ENCODE results near the genes ASIC3 and CDK5.

DNA sequence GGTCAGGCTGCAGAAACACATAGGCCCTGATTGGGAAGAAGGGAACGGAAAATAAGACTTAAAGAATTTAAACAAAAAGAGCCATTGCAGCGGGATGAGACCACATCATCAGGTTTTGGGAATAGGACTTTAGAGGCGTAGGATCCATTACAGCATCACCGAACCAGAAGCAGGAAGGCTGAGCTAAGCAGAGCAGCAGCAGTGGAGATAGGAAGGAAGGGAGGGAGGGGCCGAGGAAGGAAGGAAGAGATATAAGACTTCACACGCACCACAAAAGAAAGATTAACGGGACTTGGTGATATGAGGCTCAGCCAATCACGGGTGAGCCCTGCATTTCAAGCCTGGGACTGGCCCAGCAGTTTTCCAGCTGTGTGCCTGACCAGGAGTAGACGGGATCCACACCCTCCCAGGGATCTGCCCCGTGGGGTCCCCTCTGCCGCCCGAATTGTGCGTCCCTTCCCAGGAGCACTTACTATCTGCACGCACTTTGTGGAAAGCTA, 16.2 kb downstream of the ATG9B start:
- RRBS, 2 experiments = no CpG with 5 or more reads among the region's 14 CpGs

DNA sequence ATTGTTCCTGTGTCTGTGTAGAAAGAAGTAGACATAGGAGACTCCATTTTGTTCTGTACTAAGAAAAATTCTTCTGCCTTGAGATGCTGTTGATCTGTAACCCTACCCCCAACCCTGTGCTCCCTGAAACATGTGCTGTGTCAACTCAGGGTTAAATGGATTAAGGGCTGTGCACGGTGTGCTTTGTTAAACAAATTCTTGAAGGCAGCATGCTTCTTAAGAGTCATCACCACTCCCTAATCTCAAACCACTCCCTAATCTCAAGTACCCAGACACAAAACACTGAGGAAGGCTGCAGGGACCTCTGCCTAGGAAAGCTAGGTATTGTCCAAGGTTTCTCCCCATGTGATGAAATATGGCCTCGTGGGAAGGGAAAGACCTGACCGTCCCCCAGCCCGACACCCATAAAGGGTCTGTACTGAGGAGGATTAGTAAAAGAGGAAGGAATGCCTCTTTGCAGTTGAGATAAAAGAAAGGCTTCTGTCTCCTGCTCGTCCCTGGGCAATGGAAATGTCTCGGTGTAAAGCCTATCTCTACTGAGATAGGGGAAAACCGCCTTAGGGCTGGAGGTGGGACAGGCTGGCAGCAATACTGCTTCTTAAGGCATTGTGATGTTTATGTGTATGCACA, 1.1 kb upstream of the ABCB8 start:
- RRBS, 2 experiments = no CpG with 5 or more reads among the region's 7 CpGs

DNA sequence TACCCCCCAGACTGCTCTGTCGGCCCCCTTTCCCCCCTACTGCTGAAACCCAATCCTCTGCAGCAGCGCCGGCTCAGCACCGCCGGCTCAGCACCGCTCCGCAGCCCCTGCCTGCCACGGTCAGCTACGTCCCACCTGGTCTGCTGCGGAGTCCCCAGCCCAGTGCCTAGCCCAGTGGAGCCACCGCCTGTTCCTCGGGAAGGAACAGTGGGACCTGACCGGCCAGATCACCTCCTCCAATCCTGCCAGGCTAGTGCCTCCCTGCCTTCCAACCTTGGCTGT, at the start of gene ASIC3:
ASIC3 (plus strand) TSS at position 56 of the 282 bp plus-strand sequence.
- RRBS, 2 experiments = no CpG with 5 or more reads among the region's 13 CpGs

DNA sequence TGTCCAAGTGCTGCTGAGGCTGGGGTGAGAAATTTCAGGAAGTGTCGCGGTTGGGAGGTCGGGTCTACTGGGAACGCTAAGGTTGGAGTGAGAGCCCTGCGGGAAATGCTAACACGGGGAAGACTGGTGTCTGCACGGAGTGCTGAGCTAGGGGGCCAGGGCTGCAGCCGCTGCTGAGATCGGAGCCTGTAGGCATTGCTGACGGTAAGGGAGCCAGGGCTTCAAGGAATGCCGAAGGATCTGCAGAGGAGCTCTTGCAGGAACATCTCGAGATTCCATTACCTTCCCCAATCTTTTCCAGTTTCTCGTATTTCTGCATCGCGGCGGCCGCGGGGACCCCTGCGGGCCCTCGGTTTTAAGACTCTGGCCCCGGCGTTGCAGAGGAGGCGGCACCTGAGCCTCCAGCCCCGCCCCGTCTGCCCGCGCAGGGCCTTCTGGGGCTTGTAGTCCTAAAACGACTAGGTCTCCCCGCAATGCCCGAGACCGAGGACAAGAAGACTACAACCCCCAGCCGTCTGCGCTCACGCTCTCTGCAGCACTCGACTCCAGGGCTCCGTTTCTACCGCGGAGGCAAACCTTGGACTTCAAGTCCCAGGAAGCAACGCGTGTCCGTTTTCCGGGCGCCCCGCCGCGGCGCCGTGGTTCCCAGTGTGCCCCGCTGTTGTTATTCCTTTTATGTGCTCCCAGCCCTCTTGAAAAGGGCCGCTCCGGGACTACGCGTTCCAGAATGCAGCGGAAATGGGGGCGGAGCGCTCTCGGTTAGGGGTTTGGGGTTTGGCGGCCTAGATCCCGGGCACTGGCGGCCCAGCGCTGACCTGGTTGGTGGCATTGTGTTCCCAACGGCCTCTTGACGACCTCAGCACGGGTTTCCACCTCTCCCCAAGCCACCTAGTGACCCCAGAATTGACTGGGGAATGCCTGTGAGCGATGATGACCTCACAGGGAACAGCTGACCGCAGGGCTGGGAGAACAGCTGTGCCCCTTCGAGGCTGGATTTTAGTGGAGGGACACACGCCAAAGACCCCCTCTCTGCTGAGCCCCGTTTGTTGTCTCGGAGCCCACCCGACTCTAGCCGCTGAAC, at the start of gene CDK5:
CDK5 (minus strand) TSS at position 368 of the 1,081 bp plus-strand sequence.
- RRBS, 2 experiments = under 1% methylated on average over 15 of the region's 72 CpGs

GRCh38 chr7:151078918-151079229, 1.7 kb downstream of the FASTK start:
- RRBS, 2 experiments = no CpG with 5 or more reads among the region's 8 CpGs

GRCh38 chr7:151188064-151188381, 973 bp upstream of the ASB10 start:
- RRBS, 2 experiments = no CpG with 5 or more reads among the region's 5 CpGs

DNA sequence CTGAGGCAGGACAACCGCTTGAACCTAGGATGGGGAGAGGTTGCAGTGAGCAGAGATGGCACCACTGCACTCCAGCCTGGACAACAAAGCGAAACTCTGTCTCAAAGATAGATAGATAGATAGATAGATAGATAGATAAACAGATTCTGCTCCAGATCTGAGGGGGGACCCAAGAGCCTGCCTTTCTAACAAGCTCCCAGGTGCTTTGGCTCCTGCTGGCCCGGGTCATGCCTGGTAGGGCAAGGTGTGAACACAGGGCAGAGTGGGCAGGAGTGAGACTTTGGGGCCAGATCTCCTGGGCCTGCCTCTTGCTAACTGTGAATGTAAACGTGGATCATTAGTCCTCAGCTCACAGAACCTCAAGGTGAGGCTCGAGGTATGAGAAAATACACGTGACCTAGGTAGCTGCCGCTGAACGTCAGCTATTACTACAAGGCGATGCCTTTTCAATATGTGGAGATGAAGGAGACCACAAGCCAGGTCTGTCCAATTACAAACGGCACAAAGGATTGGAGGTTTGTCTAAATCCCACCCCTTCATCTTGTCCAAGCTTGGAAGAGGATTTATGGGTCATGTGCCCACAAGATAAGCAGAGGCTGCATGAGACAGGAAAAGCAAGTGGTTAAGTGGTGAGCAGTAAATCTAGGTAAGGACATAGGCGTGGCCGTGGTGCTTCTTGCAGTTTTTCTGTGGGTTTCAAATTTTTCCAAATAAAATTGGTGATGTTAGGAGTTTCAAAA, 1.5 kb upstream of the IQCA1L start:
- RRBS, 2 experiments = no CpG with 5 or more reads among the region's 12 CpGs

- RRBS, 2 experiments = no CpG with 5 or more reads among the region's 4 CpGs
These were observed 161 bp upstream of the H2BK1 start for GRCh38 chr7:151210521-151210776.

DNA sequence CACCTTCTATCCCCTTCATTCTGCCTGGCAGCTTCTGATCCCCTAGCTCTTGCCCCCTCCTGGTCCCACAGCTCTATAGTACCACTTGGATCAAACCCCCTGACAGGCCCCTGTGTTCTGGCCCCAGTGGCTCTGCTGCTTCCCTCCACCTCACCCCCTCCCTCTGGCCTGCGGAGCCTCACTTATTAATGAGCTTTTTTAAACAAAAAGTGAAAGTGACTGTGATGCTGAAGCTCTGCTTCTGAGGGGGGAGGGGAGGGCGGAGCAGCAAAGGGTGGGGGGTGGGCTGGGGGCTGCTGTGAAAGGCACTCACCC, 5.2 kb downstream of the SMARCD3 start:
- RRBS, 2 experiments = no CpG with 5 or more reads among the region's 2 CpGs

- RRBS, 2 experiments = 4 to 18% methylated on average over 6 to 12 of the region's 32 CpGs
These were observed 477 bp downstream of the SMARCD3 start for GRCh38 chr7:151247940-151248493.

GRCh38 chr7:151355757-151356366, 14.2 kb downstream of the NUB1 start:
- RRBS, 2 experiments = no CpG with 5 or more reads among the region's 6 CpGs

GRCh38 chr7:151377543-151378061, 32.2 kb downstream of the WDR86 start:
- RRBS, 2 experiments = no CpG with 5 or more reads among the region's 11 CpGs

DNA sequence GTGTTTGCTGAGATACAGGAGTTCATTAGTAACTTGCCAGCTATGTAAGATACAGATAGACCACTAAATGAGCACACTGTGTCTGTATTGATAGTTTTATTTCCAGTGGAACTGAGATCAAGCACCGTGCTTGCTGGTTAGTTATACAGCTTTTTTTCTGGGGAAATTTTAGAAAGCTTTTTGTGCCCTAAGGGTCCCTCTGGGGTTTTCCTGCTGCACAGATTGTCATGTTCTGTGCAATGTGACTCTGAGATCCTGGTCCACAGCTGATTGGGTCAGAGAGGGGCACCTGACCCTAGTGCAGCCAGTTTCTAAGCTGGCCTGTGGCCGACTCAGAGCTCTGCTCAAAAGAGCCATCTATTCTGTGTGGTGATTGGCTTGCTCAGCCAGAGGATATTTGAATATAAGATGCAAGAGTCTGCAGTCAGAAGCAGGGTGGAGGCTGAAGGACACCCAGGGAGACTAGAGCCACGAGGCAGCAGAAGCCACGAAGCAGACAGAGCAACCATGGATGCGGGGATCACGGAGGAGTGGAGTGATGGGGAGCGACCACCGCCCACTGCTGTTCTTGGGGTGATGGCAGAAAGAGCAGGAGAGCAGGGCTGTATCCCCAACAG, 19.3 kb upstream of the RHEB start:
- RRBS, 2 experiments = no CpG with 5 or more reads among the region's 8 CpGs

DNA sequence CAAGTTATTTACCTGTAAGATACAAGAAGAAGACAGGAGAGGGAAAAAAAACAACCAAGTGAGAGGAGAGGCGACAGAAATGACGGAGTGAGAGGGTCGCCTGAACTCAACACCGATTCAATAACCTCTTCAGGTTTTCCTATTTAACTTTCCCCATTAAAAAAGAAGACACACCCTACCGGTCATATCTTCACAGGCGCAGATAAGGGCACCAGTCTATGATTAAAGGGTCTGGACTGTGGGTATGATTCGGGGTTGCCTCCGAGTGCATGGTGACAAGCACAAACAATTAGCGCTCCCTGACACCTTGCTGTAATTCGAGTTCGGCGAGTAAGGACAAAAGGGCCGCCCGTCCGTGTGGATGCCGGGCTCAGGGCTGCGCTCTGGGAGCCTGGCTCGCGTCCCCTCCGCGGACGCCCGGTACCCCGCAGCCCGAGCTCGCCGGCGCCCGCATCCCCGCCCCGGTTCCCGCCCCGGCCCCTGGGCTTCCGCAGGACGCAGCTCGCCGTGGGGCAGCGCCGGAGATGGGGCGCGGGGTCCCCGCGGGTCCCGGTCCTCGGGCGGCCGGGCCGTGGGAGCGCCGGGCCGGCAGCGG, 111.9 kb upstream of the RHEB start:
- RRBS, 2 experiments = 1% methylated on average over 17 of the region's 52 CpGs

DNA sequence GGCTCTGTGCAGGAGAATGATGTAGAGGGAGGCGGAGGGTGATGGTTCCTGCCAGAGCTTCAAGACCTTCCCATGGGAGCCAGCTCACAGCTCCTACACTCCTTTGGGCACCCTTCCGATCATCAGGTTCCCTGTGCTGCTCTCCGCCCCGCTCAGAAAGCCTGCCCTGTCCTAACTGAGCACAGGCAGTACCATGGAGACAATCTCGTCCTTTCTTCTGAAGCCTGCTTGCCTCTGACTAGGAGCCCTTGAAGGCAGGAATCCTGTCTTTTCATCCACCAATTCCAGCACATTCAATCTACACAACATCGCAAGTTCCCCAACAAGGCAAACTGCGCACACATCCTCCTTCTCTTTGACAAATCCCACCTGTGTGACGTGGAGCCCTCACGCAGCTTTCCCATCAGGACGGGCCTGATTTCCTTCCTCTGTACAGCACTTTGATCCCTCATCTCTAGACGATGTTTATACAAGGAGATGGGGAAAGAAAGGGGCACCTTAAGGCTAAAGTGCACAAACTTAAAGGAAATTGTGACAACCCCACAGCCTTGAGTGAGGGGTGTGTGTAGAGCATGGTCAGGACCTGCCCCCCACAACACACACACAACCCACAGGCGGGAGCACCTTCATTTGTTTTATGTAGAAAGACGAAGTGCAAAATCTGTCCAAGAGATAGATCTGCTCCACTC, 97.3 kb downstream of the PRKAG2 start:
- RRBS, 2 experiments = no CpG with 5 or more reads among the region's 13 CpGs

DNA sequence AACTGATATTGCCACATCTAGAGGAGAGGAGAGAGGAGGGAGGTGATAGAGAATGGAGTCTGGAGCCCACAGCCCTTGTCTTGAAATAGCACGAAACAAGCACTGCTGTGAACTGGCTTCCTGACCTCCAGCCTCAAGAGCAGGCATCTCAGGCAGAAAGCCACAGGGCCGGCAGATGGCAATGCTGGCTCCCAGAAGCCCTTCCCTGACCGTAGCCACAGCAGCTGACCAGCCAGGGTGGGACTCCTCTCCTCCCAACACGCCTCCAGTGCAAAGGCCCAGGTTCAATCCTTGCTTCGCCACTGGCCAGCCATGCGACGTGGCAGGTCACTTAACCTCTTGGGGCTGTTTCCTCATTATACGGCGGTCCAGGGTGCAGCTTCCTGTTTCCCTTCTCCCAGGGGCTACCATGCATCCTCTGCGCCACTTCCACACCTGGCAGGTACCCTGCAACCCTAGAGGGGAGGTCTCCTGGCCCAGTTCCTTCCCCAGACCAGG, 12.8 kb downstream of the PRKAG2 start:
- RRBS, 2 experiments = no CpG with 5 or more reads among the region's 10 CpGs

GRCh38 chr7:151867152-151867640, 9.7 kb downstream of the PRKAG2 start:
- RRBS, 2 experiments = no CpG with 5 or more reads among the region's 12 CpGs

- RRBS, 2 experiments = no CpG with 5 or more reads among the region's 16 CpGs
These were observed 24.1 kb upstream of the PRKAG2 start for GRCh38 chr7:151901014-151901484.

DNA sequence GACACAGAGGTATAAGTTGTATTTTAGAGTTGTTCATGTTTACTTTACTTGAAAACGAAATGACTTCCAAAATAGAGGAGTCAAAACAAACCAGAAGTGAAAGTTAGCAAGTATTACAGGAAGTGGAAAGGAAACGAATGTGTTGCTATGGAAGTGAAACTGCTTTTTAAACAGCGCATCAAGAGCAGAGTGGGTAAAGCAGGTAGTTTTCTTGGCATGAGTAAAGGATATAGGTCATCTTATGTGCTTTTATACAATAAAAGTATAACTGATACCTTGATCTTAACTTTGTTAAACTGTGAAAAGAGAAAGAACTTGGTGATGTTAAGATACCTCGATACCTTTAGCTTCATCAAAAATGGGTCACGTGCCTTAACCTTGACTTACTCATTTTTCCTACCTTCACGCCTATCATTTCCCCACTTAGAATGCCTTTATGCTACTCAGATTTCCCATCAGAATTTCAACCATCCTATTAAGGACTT, 19.9 kb upstream of the GALNTL5 start:
- RRBS, 2 experiments = no CpG with 5 or more reads among the region's 6 CpGs

GRCh38 chr7:151940219-151940418, 16.1 kb upstream of the GALNTL5 start:
- RRBS, 2 experiments = no CpG with 5 or more reads among the region's 1 CpG

Measured in LNCaP clone FGC (cell line).